Camera-type eye (tissue), 1 donor: ENCODE measurements around the genes NBPF6, AKNAD1 and ELAPOR1.

- RAMPAGE, long total RNA, result no peak
Measured at GRCh38 chr1:101179035-101179499, 57.8 kb upstream of the S1PR1 start.

DNA sequence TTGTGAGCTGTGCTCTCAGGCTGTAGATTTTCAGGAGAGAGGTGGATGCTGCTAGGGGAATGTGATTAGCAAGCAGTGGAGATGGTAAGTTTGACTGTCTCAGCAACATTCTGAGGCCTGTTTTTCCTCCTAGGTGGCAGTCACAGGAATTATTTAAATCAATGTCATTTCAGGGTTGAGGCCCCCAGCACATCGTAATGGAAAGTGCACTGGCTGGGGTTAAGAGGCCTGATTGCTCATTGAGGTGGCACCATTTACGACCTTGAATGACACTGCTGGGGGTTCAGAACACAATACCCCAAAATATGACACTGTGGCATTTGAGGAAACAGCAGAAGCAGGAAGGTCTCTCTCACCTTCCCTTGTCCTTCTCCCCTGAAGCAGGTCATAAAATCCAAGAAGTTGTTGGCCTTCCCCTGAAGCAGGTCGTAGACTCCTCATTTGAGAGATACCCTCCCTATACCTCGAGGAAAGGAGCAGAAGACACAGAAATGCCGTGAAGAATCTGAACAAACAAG, 71.2 kb downstream of the S1PR1 start:
- RAMPAGE, long total RNA, result no peak

- RAMPAGE, long total RNA, result no peak
Measured at GRCh38 chr1:103561998-103562601, 9.3 kb upstream of the AMY2B start.

DNA sequence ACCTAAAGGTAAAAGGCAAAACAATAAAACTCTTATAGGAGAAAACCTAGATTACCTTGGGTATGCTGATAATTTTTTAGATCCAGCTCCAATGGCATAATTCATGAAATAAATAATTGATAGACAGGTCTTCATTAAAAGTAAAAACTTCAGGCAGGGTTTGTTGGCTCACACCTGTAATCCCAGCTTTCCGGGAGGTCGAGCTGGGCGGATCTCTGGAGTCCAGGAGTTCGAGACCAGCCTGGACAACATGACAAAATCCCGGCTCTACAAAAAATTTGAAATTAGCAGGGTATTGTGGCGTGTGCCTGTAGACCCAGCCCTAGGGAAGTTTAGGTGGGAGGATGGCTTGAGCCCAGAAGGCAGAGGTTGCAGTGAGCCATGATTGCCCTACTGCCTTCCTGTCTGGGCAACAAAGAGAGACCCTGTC, 239.1 kb downstream of the AMY1C start:
- RAMPAGE, long total RNA, result no peak

- RAMPAGE, long total RNA, result no peak
Measured at GRCh38 chr1:107141803-107142659, 1.2 kb downstream of the NTNG1 start.

DNA sequence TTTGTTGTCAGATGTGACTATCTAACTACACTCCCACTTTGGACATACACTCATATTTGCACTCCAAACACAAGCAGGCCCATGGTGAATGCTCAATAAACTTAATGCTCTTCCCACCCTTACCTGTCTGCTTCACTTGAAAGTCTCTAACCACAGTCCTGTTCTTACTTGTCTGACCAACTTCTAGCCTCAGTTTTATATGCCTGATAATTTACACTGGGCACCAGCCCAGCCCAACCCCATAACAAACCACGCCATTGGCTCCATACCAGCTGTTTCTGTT, 395.4 kb downstream of the NTNG1 start:
- RAMPAGE, long total RNA, result no peak

DNA sequence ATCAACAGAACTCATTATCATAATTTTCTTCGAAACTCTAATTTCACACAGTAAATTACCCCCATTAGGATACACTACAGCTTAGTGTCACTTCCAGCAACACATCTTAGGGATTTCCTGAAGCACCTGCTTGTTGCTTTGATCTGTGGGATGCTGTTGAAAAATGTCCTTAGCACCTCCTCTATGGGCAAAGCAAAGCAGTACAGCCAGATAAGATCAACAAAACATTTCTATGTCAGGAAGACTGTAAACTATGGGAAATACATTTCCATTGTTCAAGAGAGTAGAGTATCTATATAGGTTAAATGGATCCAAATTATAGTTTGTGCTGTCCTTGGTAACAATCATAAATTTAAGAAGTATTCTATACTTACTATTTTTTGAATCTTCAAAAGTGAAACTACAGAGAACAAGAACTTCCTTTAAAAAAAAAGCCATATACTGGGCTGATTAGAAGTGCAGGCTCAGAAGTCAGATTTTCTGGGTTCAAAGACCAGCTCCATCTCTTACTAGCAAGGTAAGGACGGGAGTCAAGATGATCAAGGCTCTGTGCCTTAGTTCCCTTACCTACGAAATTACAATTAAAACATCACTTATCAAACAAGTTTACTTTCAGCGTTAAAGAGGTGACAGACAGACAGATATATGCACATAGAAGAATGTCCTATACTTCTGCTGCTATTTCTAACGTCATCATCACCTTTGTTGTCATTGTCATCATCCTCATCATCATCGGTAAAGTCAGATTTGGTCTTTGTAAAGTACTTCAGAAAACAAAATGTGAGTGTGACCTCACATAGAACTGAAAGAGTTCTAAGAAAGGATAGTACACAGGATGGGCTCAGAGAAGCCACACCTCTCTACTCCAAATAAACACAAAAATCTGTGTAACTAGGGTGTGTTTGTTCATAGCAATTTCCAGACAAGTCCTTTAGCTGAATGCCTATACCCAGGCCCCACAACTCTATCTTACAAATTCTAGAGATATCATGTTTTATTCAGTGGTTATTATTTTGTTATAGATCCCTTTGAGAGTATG, 178.8 kb downstream of the VAV3 start:
- RAMPAGE, long total RNA, result no peak

DNA sequence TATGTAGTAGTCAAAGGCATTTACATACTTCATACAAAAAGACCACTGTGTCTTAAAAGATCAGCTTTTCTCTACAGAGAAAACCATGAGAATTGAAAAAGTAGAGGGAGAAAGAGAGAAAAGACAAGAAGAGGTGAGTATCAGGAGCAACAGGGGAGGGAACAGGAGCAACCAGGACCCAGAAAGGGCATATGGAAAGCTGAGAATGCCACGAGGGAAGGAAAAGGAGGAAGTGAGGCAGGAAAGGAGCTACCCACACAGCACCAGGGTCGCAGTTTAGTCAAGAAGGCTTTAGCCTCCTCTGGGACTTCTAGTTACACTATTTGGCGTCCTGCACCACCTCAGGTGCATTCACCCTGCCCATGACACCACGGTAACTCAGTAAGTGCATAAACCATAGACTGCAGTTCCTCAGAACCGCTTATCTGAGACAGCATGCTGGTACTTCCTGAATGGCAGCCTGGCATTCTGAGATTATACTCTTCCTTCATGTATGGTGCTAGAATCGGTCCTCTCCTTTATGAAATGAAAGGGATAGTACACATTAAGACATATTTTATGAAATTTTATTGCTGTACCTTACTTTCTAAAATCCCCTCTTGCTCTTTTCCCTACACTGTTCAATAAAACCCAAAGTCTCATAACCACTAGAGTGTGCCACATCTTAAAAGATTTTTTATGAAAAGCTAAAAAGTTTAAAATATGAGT, 67.5 kb downstream of the VAV3 start:
- RAMPAGE, long total RNA, result no peak

DNA sequence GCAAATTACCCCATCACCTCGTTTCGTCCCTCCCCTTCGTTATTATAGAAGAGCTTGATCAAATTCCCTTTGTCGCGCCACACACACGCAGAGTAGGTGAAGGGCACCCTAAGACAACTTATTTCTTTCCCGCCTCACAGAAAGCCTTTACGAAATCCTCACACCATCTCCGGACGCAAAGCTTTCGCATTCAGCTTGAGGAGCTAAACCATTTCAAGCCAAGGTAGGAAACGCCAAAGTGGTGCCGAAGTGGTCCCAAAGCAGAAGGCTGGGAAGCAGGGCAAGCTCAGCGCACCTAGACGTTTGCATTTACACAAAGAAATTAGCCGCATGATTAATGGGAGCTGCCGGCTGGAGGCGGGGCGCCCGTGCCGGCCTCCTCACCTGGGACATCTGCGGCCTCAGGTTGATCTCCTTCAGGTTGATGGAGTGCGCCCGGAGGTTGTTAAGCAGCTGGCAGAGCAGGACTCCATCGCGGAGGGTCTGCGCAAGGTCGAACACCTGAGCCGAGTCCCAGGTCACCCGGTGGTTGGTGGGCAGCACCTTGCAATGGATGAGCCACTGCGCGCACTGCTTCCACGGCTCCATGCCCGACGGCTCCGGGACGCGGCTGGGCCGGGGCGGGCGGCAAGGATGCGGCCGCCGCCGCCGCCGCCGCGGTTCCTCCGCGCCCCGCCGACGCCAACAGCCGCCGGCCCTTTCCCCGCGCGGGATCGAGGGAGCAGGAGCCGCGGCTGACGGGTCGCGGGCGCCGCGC, 520 bp downstream of the VAV3 start:
- RAMPAGE, long total RNA, result no peak

DNA sequence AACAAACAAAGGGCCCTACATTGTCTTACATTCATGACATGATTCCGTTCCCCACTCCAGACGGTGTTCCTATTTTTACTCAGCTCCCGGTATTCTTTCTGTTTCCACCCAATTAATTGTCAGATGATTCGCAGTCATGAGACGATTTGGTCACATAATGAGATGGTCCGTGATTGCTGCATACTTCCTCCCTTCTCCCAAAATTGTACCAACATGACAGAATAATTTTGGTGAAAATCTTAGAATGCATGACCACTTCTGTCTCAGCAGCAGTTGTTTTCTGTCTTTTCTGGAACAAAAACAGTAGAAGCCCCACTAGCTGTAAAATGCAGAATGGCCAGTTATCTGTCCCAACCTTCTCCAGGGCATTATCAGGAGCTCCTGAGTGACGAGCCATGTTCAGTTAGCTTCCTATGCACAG, 73.9 kb upstream of the VAV3 start:
- RAMPAGE, long total RNA, result no peak

DNA sequence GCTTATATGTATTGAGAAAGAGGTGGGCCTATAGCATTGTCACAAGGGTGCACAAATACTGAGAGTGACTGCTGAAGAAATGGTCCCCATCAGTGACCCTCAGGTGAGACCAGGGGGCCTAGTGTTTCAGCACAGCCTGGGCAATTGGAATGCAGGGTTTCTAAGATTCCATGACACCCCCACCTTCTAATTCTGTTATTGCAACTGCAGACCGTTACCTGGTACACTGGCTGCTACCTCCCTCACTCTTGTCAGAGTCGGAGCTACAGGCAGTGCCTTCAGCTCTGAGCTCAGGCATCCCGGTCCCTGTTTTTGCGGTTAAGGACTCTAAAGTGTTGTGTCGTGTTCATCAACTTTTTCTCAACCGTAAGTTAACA, at the start of gene NBPF6:
NBPF6 (plus strand) TSS at position 245 of the 377 bp plus-strand sequence.
- RAMPAGE, long total RNA, result no peak

- RAMPAGE, long total RNA, result no peak
Measured at GRCh38 chr1:108700559-108701652, 8.8 kb downstream of the PRPF38B start.

- RAMPAGE, long total RNA, result no peak
Measured at GRCh38 chr1:108746865-108747905, 711 bp downstream of the STXBP3 start.

GRCh38 chr1:108748005-108748380, 1.5 kb downstream of the STXBP3 start:
- RAMPAGE, long total RNA, result no peak

DNA sequence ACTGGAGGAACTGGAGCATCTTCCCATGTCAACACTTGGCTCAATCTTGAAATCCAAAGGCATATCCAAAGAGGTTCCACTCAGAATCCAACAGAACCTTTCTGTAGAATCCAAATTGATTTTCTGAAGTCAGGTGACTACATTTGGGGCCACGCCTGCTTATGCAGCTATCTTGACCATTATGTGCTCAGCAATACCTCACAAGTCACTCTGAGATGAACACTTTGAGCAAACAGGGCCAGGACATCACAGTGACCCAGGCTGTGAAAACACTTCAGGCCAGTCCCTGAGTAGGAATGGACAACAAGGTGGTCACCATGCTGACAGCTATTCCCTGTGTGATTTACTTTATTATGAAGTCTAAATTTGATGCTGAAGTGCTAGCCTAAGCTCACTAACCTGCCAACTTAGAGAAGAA, at the start of gene AKNAD1:
AKNAD1 (minus strand) TSS at position 135 of the 418 bp plus-strand sequence.
- RAMPAGE, long total RNA, result no peak

GRCh38 chr1:108962638-108962895, 717 bp downstream of the CLCC1 start:
- RAMPAGE, long total RNA, result no peak

DNA sequence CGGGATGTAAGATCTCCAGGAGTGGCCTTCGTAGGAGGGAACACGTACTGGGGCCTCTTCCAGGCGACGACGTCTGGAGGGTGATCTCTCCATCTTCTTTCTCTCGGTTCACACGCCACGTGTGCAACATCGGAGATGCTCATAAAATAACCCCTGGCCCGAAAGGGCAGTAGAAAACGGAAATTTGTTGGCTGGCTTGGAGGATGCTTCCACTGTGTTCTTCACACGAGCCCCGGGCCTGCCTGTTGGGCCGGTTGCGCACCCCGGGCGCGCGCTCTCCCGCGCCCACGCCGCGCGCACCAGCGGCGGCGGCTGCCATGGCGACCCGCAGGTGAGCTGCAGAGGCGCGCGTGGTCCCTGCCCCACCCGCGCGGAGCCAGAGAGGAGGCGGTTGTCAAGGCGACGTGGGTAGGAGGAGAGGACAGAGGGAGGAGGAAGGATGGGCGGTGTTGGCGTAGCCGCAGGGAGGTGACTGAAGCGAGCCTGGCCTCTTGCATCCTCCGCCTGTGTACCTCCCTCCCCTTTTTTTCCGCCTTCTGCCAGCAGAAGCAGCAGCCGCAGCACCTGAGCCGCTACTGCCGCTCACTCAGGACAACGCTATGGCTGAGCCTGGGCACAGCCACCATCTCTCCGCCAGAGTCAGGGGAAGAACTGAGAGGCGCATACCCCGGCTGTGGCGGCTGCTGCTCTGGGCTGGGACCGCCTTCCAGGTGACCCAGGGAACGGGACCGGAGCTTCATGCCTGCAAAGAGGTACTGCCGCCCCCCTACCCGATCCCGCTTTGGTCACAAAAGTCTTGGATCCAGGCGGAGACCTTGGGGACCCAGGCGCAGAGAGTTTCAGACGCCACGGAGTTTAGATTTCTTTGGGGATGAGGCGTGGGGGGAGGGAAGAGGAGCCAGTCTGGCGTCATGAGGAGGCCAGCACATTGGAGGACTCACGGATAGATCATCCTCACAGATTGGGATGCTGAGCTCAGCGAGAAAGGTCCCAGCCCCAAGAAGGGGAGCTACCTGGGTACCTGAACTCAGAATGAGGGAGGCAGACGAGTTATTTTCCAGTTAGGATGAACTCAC, at the start of gene ELAPOR1:
ELAPOR1 (plus strand) TSS at position 531 of the 1,076 bp plus-strand sequence.
- RAMPAGE, long total RNA, result no peak

GRCh38 chr1:109229154-109230479, 15.9 kb downstream of the SARS1 start:
- RAMPAGE, long total RNA, result no peak

GRCh38 chr1:109257496-109258165, 8.3 kb downstream of the CELSR2 start:
- RAMPAGE, long total RNA, result no peak

- RAMPAGE, long total RNA, result no peak
Measured at GRCh38 chr1:109277394-109278159, 5.4 kb downstream of the PSRC1 start.